ENCODE measurements around a stretch of chr2.

DNA sequence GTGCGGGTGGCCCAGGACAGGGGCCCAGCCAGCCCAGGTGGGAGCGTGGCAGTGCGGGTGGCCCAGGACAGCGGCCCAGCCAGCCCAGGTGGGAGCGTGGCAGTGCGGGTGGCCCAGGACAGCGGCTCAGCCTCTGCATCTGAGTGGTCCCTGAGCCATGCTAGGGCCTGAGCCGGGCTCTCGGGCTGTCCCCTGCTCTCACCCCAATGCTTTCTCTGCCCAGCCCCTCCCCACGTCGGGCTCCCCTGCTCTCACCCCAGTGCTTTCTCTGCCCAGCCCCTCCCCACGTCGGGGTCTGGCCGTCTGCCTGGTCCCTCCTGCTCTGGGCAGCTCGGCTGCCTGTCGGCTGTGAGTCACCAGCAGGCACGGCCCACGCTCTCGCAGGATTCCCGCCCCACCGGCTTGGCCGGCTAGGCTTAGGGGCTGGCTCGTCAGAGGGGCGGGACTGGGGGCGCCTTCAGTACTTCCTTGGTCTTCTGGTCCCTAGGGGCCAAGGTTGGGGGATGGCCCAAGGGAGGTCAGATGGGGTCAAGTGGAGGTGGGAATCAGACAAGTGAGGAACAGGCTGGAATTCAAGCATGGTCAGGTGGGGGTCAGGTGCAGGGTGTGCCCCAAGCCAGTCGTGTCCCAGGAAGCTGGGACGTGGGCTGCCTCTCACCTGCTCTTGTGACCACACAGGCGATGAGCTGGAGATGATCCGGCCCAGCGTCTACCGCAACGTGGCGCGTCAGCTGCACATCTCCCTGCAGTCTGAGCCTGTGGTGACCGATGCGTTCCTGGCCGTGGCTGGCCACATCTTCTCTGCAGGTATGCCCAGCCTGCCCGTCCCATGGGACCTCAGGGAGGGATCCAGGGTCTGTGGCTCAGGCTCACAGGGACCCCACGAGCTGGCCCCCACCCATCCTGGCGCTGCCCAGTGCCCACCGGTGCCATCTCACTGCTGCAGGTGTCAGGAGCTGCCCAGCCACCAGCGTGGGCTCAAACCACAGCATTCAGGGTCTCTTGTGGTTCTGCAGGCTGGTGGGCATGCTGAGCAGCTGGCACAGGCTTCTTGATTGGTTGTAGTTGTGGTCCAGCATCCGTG is 3.5 kb downstream of the BOK start:
- RRBS, result no CpG with 5 or more reads among the region's 43 CpGs

DNA sequence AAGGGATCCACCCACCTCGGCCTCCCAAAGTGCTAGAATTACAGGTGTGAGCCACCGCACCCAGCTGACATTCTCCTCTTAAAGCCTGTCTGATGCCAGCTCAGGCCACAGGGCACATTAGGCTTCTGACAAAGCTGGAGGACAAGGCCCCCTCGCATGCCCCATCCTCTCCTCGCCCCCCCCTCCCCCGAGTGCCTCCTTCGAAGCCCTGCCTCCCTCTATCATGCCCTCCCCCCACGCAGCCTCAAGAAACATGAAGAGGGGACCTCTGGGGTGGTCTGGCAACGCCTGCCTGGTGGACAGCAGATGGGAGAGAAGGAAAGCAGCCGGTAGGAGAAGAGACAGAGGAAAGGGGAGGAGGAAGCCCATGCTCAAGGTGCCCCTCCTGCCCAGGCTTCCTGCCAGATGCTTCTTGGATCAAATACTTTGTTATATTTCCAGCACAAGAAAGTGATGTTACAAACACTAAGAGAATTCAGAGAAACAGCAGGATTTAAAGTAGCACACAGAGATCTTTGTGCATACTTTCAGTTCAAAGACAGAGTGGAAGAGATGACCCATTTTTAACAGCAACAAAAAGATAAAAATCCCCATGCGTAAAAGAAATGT is 18.9 kb downstream of the BOK start:
- RRBS, result no CpG with 5 or more reads among the region's 10 CpGs

DNA sequence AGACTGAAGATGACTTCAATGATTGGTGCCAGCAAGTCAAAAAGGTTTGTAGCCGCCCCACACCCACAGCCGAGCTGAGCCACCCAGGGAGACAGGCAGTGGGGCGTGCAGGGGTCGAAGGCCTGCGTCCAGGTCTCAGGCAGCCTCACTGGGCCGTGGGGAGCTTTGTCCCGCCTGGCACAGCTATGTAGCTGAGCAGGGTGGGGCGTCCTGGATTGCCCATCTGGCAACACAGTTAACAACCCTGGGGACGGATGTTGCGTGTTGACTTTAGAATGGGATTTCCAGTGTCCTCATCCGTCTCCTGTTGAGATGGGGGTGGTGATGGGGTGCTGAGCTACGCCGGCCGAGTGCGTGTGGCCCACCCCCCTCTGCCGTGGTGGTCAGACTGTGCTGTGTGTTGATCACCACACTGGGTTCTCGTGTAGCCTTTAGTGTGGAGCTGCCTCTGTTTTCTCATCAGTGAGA is 15.8 kb downstream of the DTYMK start:
- RRBS, result no CpG with 5 or more reads among the region's 17 CpGs

GRCh38 chr2:241685998-241686630 is 501 bp downstream of the DTYMK start:
- RRBS, result no CpG with 5 or more reads among the region's 38 CpGs

- RRBS, result no CpG with 5 or more reads among the region's 11 CpGs
Observed at GRCh38 chr2:241689616-241690226, 3.1 kb upstream of the DTYMK start.

GRCh38 chr2:241762604-241762940 is 14.1 kb upstream of the GAL3ST2 start:
- RRBS, result no CpG with 5 or more reads among the region's 11 CpGs

GRCh38 chr2:241773683-241773937 is 3.0 kb upstream of the GAL3ST2 start:
- RRBS, result 98% methylated on average over 4 of the region's 5 CpGs

DNA sequence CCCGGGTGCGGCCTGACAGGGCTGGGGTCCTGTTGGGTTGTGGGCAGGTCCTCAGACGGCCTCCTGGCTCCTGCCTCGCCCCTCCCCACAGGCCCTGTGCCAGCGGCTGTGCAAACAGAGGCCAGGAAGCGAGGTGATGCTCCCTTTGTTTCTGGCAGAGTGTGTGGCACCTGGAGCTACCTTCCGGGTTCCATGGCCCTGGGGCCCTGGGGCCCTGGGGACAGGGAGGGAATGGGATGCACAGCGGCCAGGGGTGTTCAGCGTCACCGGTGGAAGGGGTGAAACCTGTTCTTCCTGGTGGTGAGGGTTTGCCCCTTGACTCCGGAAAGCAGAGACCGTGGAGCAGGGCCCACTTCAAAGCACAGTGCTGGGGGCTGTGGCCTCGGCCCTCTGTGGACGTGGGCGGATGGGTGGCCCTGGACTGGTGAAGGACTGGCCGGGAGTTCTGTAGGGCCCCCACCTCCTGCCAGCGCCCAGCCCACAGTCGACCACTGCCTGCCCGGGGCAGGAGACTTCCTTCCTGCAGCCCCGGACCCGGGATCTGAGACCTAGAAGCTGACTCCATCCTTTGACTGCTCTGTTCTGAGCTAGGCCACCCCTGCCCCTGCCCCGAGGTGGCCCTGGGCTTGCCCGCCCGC is 2.6 kb upstream of the GAL3ST2 start:
- RRBS, result 92% methylated on average over 12 of the region's 24 CpGs

DNA sequence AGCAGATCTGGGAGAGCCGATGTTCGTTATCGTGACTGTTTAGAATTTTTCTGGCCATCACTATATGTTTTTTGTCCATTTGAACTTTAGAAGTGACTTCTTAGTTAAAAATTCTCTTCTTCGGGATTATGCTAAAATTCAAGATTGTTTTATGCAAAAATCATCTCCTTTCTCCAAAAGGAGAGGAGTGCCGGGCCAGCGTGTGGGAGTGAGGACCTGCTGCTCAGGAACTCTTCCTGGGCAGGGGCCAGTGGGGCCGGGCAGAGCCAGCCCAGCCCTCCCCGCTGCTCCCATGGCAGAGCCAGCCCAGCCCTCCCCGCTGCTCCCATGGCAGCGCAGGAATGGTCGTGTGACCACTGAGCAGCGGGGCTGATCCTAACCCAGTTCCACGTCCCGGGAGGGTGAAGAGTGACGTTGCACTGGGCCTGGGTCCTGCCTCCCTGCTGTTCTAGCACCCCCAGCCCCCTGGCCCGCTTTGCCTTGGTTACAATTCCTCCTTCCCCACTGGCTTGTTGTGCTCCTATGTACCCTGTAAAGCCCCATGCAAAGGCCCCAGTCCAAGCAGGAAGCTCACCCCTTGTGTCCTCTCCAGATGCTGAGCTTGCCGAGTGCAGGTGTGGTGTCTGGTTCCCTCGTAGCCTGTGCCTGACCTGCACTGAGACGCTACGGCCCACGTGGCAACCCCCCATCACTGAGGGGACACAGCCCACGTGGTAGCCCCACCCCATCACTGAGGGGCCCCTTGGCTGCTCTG is 11.5 kb upstream of the NEU4 start:
- RRBS, result 74% methylated on average over 3 of the region's 22 CpGs

- RRBS, result 95% methylated on average over 5 of the region's 40 CpGs
Observed at GRCh38 chr2:241842630-241843528, 15.8 kb downstream of the PDCD1 start.

DNA sequence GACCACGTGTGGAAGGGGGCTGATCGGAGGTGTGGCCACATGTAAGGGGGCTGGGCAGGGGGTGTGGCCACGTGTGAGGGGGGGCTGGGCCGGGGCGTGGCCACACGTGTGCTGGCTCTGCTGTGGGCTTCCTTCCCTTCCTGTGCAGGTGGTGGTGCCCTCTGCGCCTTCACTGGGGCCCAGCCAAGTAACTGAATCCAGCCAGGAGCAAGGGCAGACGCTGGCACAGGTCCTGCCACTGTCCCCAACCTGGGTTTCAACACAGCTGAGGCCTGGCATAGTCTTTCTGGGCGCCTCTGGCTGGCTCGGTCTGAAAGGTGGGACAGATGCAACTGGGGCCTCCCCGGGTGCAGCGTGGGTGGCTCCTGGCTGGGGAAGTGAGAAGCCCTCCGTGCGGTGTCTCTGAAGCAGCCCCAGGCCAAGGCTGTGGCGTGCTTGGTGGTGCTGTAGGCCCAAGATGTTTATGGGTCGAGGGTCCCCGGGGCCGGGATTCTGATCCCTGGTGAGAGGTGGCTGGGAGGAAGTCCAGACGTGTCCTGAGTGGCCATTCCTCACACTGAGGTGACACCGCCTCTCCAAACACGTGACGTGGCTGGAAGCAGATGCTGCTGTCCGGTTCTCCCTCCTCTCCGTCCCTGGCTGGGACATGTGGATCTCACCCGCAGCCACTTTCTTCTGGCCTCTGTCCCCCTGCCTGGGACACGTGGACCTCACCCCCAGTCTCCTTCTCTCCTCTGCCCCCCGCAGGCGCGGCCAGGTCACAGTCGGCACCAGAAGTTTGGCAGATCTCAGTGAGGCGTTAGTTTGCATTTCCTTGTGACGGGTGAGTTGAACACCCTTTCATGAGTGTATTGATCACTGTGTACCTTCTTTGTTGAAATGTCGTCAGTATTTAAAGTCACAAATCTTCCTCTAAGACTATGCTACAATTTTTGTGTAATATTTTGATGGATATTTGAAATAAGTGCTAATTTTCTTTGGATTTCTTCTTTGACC is 12.6 kb downstream of the RTP5 start:
- RRBS, result 100% methylated on average over 5 of the region's 33 CpGs

DNA sequence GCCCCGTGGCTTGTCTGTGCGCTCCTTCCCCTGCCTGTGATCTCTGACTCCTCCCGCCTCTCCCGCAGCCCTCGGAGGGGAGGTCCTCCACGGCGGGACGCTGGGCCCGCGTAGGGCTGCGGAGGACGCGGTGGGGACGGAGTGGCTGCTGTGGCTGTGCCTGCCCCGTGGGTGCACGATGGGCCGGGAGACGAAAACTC is 36.4 kb upstream of the FAM240C start:
- RRBS, result no CpG with 5 or more reads among the region's 18 CpGs